ENCODE measurements around the genes JOSD2, KLK12, SIGLECL1 and NKG7.

DNA sequence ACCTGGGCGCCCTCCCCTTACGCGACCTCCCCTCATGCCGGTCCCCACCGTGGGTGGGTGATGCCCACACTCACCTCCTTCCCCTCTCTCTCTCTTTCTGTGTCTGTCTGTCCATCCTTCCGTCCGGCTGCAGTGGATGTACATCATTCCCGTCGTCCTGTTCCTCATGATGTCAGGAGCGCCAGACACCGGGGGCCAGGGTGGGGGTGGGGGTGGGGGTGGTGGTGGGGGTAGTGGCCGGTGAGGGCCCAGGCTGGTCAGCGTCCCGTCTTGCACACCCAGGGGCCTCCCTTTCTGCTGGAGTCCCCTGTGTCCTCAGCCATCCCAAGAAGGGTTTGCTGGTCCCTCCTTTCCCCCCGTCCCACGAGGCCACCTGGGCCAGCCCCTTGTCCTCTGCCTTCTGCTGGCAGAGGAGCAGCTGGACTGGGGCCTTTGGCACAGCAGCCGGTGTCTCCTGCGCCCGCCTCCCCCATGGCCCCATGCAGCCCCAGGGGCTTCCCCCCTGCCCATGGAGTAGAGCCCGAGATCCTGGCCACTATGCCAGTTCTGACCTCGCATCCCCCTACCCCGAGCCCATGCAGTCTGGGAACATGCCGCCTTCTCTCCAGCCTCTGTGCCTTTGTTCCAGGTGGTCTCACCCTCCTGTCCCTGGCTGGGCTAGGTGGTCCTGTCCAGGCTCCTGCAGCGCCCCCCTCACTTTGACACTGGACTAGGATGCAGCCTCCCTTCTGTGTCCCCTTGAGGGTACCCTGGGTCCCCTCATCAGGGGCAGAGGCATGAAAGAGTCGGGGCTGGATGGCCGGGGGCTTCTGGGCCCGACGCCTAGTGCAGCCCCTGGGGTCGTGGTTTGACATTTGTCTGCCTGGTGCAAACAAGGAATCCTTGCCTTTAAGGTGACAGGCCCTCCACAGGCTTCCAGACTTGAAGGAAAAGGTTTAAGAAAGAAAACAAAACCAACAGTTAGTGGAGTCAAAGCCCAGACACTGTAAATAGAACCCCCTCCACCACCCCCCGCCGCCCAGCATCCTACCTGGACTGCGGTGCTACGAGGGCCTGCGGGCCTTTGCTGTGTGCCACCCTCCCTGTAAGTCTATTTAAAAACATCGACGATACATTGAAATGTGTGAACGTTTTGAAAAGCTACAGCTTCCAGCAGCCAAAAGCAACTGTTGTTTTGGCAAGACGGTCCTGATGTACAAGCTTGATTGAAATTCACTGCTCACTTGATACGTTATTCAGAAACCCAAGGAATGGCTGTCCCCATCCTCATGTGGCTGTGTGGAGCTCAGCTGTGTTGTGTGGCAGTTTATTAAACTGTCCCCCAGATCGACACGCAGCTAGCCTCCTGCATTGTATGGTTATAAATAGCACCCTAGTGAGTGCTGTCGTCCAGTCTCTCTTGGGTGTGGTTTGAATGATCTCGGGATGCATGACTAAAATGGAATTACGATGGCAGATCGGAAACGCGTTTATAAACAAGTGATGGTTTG lies 5.9 kb upstream of the GARIN5A start:
- PRO-cap = no peak

DNA sequence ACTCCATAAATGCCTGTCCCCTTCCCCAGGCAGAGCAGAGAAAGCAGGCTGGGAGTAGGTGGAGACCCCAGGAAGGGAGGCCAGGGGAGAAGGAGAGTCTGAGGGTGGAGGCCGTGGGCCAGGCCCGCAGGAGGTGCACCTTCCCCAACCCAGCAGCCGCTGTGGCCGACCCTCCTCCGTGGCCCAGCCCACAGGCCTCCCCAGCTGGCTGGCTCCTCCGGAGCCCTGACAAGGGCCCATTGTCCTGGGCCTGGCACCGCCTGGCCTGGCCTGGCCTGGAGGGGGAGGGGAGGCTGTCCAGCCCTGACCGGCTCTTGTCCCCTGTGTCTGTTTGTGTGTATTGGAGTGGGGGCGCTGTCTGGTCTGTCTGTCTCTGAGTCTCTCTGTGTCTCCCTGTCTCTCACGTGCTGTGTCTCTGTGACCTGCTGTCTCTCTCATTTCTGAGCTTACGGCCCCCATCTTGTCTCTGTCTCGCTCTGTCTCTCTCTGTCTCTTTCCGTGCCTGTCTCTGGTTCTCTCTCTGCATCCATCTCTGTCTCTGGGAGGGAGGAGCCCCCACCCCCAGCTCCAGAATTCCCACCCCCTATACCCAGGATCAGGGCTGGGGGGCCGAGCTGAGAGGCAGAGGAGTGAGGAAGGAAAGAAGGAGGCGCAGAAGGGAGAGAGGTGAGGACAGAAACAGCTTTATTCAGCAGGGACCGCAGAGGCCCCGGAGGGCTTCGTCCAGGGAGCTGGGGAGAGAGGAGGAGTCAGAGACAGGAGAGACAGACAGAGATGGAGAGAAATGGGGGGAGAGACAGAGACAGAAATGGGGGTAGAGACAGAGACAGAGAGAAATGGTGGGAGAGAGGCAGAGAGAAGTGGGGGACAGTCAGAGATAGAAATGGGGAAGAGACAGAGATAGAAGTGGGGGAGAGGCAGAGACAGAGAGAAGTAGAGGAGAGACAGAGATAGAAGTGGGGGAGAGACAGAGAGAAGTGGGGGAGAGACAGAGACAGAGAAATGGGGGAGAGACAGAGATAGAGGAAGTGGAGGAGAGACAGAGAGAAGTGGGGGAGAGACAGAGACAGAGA lies 14.0 kb downstream of the JOSD2 start:
- PRO-cap = bidirectional peak, plus-strand start at position 334 of the sequence, minus-strand start at position 163 of the sequence

DNA sequence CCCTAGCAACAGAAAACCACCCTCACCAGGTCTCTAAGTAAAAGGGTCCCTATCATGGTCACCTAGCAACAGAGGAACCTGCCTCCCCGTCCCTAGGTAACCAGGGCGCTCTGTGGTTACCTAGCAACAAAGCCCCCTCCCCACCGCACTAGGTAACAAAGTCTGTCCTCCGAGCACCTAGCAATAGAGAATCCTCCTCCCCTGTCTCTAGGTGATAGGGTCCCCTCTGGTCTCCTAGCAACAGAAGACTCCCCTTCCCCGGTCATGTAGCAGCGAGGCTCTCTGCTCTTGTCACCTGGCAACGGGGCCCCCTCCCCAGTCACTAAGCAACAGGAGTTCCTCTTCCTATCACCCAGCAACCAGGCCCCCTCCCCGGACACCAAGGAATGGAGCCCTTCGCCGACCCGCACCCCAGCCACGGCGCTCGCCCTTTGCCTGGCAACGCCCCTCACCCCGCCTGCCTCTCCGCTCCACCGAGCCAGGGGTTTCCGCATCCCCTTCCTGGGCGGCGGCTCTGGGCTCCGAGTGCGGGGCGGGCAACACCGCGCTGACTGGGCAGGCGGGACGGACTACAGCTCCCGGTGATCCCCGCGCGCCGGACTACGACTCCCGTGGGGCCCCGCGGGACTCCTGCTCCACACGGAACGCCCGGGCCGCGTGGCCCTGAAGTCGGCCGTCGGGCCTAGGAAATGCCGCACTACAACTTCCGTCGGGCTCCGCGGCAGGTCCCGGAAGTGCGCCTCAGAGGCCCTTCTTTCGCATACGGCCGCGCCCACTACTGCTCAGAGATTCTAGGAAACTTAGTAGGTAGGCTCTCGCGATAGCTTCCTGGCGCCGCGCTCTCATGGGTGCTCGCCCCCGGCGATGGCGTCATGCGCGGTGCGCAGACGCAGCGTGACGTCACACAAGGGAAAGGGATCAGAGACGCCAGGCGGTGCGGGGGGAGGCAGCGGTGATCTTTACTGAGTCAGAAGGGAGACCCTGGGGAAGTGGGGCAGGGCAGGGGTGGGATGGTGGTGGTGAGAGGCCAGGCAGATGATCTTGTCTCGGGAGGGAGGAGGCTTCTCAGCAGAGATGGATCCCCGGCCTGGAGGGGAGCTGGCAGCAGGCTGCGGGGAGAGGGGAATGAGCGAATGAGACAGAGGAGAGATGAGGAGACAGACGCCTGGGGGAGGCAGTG lies at the start of gene JOSD2:
TSS of gene JOSD2 (minus strand) at position 527 of the 1,180 bp plus-strand sequence.
- PRO-cap = bidirectional peak, plus-strand start at position 508 of the sequence, minus-strand start at position 433 of the sequence; unidirectional peak, plus-strand start at position 921 of the sequence

DNA sequence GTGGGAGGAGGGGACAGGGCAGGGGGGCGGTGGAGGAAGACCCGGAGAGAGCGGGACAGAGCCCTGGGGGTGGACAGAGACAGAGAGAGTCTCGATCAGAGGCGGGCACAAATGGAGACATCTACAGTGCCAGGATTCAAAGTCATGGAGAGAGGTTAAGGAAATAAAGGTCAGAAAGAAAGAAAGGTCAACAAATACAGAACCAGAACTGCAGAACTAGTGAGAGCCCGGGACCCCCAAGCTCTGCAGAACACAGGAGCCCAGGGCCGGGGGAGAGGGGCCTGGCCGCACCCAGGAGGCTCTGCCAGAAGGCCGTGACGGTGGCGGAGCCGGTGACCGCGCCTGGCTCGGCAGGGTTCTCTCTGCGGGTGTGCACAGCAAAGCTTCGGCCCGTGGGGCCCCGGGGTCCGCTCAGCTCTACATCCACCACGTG lies 870 bp upstream of the JOSD2 start:
- PRO-cap = no peak

GRCh38 chr19:50550026-50550920 lies 18.0 kb downstream of the LRRC4B start:
- PRO-cap = no peak

DNA sequence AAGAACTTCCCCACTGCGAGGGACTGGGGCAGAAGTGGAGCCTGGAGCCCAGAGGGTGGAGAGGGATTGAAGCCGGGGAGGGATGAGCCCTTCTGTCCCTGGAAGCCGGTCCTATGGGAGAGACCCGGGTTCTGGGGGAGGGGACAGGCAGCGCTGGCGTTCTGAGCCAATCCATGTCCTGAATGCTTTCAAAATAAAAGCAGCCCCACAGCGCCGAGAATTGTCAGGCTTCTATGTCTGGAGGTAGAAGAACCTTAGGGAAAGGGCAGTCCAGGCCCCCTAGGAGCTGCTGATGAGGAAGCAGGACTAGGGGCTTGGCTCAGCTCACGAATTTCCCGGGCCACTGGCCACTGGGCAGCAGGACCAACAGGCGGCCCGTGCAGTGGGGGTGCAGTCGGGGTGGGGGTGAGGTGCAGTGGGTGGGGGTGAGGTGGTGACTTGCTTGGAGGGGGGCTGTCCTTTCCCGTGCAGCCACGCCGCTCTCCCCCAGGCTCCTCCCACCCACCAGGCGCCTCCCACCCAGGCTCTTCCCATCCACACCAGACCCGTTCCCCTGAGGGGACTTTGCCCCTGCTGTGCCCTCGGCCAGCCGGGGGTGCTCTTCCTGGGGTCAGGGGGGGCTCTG lies 12.3 kb downstream of the LRRC4B start:
- PRO-cap = no peak

DNA sequence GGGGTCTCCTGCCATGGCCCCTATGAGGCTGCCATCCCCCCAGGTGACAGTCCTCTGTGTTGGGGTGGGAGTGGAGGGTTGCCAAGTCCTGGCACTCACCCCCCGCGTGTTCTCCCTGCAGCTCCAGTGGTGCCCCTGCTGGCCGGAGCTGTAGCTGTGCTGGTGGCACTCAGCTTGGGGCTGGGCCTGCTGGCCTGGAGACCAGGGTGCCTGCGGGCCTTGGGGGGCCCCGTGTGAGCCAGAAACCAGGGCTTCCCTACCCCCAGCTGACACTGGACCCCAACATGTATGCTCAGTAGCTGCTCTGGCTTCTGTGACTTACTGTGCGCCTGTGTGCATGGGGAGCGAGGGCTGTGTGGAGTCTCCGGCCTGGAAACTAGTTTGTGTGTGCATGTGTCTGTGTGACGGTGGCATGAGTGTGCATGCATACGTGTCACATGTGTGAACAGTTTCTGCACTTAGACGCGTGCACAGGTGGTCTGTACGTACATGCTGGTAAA lies 4.8 kb downstream of the ACP4 start:
- PRO-cap = unidirectional peak, minus-strand start at position 127 of the sequence

DNA sequence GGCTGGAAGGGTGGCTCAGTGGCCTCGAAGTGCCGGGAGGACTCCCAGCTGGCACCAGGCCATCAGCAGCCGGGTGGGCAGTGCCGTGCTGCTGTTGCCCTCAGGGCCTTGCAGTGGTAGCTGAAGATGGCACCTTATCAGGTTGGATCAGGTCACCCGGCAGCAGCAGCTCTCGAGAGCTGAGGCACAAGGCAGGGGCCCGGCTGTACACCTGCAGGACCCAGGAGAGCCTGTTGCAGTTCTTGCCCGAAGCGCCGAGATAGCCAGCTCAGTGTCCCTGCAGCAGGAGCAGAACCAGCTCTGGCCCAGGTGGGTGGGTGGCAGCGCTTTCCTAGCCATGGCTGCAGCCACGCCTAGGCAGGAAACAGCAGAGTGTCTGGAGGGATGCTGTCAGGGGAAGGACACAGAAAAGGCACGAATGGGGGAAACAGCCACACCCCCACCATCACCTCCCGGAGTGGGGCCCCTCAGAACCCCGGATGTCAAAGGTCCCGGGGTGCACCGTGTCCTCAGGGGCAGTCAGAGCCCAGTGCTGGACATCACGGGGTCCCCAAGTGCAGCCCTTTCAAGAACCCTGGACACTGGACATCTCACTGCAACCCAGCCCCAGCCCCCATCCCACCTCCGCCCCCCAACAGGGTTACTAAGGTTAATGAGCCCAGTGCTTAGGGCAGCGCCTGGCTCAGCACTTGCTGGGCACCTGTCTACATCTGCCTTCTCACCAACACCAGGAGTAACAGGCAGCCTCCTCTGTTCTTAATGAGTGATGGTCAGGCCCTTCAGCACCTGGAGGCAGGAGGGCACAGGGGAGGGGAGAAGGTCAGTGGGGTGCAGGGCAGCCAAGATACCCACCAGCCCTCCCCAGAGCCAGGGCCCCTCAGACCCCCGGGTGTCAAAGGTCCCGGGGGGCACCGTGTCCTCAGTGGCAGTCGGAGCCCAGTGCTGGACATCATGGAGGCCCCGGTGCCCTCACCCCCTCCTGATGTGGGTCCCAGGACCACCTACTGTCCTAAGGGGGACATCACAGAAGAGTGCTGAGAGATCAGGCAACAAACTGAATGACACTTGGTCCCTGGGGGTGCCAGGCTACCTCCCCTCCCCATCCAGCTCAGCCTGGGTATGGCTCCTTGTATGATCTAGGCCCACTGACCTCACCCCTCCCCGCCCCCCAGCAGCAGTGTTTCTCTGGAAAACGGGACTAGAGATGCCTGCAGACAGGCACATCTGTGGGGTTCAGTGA lies 8.8 kb downstream of the ACP4 start:
- PRO-cap = no peak

GRCh38 chr19:50803558-50804309 lies 13.5 kb downstream of the ACP4 start:
- PRO-cap = unidirectional peak, plus-strand start at chr19:50804255

DNA sequence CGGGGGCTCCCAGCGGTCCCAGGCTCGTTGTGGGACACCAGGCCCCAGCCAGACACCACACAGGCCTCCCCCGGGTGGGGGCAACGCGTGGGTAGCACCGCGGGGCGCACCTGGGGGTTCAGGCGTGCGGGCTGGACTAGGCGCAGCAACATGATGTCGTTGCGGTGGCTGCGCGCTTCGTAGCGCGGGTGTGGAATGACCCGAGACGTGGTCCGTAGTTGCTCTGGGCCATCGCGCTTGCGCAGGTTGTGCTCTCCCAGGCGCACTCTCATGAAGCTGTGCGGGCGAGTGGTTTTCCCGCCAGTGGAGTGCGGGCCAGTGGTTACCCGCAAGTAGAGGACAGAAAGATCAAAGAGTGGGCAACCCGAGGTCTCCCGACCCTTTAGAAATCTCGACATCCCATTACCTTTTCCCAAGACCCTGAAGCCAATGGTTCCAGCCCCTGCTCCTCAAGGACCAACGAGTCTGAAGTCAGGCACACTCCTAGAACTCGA lies 3.3 kb upstream of the KLK1 start:
- PRO-cap = no peak

DNA sequence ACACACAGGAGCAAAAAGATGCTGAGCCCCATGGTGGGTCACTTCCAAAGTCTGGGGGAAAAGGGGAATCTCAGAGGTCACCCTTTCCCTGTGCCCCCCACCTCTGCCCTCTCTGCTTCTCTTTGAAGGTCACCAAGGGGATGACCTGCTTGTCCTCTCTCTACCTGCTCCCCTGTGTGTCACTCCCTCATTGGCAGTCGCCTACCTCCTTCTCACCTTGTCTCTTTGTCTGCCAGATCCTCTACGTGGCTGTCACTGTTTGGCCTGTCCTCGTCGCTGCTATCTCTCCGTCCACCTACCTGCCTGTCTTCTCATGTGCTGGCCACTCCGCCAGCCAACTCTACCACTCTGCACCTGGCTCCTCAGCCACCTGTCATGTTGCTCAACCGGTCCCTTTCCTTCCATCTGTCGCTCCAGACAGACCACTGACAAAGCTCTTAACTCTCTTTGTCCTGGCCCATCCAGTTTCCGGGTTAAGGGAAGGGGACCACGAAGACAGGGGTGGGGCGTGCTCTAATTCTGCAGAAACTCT lies at the start of gene KLK12:
TSS of gene KLK12 (minus strand) at position 413 of the 532 bp plus-strand sequence.
- PRO-cap = no peak

- PRO-cap = bidirectional peak, plus-strand start at chr19:51137488, minus-strand start at chr19:51137276
Observed at GRCh38 chr19:51136731-51137559, 5.2 kb upstream of the SIGLEC7 start.

GRCh38 chr19:51138417-51139001 lies 3.6 kb upstream of the SIGLEC7 start:
- PRO-cap = no peak

GRCh38 chr19:51181846-51182446 lies 39.8 kb downstream of the SIGLEC7 start:
- PRO-cap = no peak

GRCh38 chr19:51237732-51238591 lies 12.9 kb upstream of the SIGLECL1 start:
- PRO-cap = no peak

GRCh38 chr19:51250942-51251501 lies at the start of gene SIGLECL1:
TSS of gene SIGLECL1 (plus strand) at chr19:51251080.
- PRO-cap = no peak

DNA sequence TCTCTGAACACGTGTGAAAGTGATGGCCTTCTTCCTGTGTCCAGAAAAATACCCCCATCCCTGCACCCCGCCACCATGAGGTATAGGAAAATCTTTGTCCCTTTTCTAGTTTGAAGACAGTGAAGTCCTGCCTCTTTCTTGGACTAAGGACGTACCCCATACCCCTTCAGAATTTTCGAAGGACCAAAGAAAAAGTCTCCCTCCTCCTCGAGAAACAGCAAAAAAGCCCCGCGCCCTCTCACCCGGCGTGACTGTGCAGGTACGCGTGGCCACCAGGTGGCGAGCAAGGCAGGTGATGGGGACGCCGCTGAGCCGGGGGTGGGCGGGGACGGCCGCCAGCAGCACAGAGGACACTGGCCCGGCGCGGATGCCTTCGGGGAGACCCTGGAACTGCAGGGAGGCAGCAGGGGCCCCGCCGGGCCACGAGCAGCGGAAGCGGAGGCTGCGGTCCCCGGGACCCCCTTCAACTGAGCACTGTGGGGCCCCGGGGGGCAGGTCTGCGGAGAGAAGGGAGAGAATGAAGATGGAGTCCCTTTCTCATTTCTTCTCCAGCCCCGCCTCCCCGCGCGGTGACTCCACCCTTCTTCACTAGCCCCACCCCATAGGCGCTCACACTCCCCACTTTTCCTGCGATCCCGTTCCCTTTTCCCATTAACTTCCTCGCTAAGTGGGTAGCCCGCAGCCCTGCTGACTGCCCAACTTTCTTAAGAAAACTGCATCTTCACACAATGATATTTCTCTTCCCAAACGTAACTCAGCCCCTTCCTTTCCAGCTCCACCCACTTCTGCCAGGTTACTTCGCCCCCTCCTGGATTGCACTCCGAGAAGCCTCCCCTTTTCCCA lies 3.1 kb downstream of the VSIG10L start:
- PRO-cap = unidirectional peak, plus-strand start at position 310 of the sequence; bidirectional peak, plus-strand start at position 621 of the sequence, minus-strand start at position 550 of the sequence

- PRO-cap = no peak
Observed at GRCh38 chr19:51347448-51347978, 5.6 kb upstream of the VSIG10L start.

DNA sequence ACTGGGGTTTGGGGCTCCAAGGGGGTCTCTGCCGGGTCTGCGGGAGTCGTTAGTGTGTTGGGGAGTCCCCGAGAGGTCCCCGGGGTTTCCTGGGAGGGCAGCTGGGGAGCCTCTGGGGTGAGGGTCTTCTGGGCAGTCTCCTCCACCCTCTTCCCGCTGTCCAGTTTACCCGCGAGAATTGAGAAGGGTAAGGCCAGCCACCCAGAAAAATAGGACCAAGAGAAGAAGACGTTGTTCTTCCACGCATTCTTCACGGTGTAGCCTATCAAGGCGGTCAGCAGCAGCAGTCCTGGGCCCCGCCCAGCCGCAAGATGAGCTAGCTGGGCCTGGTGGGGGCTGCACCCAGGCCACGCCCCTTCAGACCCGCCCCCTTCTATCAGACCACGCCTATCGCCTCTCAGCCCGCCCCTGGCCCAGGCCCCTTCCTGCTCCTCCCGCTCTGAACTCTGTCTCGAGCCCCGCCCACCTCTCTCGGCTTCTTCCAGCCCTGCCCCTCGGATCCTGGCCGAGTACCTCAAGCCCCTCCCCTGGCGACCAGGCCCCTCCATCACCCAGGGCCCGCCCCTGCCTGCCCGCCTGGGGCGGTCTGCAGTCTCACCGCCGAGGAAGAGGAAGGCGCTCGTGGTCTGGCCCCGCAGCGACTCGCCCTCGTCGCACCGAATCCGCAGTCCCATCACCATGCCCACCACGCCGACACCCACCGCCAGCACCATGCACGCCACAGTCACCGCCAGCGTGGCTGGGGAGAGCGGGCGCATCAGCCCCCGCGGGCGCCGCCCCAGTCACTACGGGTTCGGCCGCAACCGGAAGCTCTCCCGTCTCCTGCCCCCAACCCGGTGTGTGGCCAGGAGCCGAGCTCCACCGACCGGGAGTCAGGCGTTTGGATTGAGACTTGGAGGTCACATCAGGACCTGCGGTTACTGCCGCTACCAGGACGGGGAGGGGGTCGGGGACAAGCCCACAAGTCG lies 1.2 kb downstream of the CLDND2 start:
- PRO-cap = bidirectional peak, plus-strand start at position 597 of the sequence, minus-strand start at position 254 of the sequence

- PRO-cap = no peak
Observed at GRCh38 chr19:51372405-51373430, at the start of gene NKG7. TSS of gene NKG7 (minus strand) at chr19:51372654.

All from left colon (tissue), 1 donor.